Cardiac ventricle fibroblast (primary cell): ENCODE results near the gene LYG1.

DNA sequence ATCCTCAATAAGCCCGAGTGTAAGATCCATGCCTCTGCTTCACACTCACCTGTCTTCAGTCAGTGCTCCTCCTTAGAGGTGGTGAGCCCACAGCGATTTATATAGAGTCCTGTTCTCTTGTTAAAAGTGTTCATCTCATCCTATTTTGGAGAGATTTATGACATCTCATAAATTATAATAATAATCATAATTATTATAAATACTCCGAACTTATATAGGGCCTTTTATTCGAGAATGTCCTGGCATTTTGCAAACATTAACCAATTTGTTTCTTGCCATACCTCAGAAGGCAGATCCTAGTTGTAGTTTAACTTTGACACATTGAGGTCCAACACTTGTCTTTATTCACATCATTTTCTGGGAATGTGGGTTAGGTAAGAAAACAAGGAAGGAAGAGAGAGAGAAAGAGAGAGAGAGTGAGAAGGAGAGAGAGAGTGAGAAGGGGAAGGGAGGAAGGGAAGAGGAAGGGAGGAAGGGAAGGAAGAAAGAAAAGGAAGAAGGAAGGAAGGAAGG is at the start of gene LYG1:
TSS of gene LYG1 (minus strand) at position 197 of the 513 bp plus-strand sequence.
- RAMPAGE, long total RNA = no peak

DNA sequence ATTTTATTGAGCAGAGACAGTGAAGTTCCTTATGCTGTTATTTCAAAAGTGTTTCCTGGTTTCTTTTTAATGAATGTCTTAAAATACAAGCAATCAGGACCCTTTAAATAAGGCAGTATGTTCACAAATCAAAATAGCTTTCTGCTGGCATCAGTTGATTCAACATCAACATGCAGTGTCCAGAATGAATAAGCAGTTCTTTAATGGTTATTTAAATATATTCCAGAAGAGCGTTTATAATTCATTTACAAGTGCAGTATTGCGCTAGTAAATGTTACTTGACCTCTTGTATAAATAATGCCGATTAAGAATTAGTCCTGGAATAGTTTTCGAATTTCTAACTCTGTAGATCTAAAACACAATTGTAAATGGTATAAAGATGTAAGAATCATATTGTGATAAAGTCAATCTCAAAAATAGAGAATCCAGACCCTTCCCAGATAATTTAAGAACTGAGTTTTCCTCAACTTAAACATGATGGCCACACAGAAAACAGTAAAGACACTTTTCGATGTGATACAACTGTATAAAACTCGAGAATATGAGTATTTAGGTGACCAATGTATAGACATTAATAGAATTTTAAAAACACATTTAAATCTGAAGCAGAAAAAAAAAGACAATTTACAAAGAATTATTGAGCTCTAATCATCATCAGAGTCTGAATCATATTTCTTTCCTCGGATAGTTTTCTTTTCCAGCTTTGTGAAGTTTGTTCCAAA is 16.9 kb downstream of the TXNDC9 start:
- RAMPAGE, long total RNA = no peak

DNA sequence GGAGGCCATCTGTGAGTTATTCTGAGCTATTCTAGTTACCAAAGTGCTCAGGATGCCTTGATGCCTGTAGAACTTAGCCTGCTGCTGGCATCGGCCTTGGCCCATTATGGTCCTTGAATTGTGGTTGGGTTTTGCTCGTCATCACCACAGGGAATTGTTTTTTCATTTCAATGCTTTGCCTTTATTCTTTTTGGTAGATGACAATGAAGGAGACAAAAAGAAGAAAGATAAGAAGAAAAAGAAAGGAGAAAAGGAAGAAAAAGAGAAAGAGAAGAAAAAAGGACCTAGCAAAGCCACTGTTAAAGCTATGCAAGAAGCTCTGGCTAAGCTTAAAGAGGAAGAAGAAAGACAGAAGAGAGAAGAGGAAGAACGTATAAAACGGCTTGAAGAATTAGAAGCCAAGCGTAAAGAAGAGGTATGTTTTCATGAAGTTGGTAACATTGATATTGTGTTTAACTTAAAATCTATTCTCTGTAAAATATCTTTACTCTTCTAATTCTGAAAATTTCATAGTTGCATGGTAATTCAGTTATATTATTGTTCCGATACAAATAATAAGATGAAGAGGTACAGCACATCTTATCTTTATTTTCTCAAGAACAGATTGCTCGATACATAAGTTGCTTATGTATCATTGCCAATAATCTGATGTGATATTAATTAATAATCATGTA is 26.4 kb downstream of the EIF5B start:
- RAMPAGE, long total RNA = no peak

GRCh38 chr2:99371431-99371815 is 34.2 kb downstream of the EIF5B start:
- RAMPAGE, long total RNA = no peak

DNA sequence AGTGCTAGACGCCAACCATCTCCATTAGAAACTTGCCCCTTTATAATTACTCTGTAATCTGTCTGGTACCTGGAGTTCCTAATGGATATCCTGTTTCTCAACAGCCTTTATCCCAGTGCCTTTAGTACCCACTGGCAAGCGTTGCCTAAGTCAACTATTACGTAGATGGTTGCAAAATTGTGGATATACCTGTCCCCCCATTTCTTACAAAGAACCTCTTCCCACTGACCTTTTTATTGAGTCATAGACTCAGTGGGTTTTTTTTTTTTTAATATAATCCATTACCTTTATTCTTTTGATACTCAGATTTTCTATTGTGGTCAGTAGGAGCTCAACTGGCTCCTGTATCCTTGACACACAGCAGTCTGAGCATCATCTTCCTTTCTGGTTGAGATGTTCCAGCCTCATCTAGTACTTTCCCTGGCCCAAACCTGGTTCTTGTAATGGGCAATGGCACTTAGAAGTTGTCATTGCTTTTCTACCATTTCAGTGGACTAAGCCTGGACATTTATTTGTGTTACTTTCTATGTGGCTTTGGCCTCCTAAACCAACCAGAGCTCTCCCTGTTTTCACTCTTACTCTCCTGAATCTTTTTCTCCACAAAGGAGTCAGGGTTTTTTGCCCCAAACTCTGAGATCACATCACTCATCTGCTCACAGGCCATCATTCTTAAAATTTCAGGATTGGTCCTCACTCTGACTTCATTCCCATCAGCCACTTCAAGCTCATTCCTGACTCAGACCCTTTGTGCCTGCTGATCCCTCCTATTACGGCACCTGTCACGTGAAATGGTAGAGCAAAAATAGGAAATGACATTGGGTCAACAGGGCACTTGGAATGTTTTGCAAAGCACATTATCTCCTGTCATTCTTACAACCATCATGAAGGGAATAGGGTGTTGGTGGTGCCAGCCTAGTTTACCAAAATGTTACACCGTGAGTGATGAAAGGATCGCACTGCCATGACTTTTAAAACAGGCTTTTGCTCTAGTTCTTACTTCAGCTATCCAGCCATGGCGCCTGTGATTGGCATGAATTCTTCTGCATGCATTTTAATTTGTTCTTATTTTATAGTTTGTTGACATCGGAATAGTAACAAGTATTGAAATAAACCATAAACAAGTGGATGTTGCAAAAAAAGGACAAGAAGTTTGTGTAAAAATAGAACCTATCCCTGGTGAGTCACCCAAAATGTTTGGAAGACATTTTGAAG is 60.9 kb downstream of the EIF5B start:
- RAMPAGE, long total RNA = no peak

- RAMPAGE, long total RNA = no peak
These were observed 67.2 kb downstream of the EIF5B start for GRCh38 chr2:99404064-99405213.

DNA sequence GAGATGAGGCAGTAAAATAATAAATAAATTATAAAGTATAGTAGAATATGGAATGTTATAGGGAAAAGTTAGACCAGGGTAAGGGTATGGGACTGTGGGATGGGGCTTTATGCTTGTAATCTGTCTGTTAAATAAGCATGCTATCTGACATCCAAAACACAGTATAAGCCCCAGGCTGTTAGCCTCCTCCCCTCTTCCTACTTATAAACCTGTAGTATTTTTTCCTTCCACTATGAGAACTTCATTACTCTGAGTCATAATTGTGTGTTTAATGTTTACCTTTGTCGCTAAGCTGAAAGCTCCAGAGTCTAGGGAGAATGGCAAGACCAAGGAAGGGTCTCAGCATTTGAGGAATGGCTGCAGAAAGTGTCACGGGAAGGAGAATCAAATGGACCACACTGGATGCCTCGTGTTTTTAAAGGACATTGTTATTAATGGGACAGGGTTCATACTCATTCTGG is 292.4 kb downstream of the AFF3 start:
- RAMPAGE, long total RNA = no peak

DNA sequence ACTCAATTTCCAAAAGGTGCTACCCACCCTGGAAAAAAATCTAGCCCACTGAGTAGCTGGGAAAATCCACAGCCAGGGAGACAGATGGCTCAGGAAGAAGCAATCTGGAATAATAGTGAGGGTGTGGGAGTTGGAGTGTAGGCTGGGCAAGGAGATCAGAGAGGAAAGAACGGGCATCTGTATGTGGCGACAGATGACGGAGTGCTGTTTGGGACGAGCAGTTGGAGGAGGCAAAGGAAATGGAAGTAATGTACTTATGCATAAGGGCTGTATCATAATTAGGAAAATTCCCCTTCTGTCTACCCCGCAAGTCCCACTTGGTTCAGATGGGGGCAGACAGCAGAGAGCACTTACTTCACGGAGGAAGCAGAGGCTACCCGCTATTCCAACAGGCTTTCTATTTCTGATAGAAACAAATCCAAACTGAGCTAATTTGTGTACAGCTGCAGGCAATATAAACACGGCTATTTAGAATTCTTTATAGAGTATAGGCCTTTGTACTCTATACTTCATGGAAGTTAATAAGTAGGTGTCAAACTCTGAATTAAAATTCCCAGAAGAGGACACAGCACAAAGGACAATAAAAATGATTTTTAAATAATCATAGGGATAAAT is 261.7 kb downstream of the AFF3 start:
- RAMPAGE, long total RNA = no peak

GRCh38 chr2:100110523-100111394 is 31.6 kb downstream of the AFF3 start:
- RAMPAGE, long total RNA = no peak

DNA sequence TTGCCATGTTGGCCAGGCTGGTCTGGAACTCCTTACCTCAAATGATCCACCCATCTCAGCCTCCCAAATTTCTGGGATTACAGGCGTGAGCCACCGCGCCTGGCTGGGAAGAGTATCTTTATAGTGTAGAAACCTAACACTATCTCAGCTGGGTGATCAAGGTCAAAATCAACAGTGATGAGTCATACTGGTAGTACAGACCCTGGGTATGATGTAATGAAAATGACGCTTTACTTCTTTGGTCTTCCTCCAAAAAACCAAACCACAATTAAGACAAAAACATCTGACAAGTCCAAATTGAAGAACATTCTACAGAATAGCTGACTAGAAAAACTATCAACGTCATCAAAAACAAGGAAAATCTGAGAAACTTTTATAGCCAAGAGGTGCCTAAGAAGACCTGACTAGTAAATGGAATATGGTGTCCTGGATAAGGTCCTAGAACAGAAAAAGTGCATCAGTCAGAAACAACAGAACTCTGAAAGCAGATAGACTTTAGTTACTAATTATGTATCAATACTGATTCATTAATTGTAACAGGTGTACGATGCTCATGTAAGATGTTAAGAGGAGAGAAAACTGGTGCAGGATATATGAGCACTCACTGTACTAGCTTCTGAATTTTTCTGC is 25.4 kb downstream of the PDCL3 start:
- RAMPAGE, long total RNA = no peak

DNA sequence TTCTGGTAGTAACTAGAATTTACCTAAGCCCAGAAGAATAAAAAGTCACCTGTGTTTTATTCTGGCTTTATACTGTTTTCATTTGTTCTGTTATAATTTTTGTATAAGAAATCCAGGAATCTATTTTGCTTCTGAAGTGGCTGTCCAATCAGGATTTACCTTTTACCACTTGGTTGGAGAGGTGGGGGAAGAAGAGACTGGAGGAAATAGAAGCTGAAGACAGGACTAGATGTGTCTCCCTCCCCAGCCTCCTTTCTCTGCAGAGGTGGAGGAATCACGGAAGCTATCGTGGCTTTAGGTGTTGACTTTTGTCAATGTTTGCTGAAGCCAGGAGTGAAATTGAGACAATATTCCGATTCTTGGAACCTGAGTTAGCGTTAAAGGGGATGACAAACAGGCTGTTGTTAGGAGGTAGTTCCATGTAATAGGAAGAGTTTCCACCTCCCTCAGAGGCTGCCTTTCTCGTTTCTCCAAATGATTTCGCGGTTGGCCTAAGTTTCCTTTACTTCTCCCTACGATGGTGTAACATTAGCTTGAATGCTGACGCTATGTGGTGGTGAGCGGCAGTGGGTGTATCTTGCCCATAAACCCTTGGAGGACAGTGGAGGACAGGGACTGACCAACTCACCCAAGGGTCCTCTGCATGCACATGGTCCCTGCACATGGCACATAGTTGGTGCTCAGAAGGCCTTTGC is 43.6 kb downstream of the PDCL3 start:
- RAMPAGE, long total RNA = no peak

DNA sequence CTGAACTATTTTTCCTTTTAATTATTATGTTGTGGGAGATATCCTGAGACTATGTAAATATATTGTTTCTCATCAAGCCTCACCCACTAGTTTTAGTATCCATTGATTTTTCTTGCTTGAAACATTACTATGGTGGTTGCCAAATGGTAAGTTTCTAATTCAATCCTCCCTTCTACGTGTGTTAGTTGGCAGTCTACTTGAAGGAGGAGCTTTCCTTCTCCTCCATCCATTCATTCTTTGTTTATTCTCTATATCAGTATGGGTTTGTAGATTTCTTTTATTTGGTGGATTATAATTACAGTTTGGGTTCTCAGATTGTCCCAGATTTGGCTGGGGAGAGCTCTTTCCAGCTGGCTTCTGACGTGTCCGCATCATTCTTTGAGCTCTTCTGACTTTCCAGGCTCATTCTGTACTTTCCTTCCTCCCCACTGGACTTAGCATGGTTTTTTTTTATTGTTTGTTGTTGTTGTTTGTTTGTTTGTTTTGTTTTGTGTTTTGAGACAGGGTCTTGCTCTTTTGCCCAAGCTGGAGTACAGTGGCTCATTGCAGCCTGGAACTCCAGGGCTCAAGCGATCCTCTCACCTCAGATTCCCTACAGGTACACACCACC is 40.6 kb downstream of the NPAS2 start:
- RAMPAGE, long total RNA = no peak

DNA sequence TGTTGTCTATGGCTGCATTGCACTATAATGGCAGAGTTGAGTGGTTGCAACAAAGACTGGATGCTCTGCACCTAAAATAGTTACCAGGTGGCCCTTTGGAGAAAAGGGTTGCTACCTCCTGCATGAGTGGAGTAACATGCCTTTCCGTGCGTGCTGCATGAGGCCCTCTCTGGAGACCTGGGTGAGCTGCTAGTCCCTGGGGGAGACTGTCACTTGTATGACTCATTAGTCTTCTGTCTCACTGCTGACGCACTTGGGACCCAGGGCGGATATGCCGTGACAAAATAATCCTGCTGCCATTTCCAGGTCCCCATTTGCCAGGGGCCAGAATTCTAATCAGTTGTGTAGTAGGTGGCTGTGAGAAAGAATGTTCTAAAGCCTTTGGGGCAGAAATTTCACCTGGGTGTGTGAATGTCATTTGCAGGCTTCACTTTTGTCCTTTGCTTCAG is 73.9 kb downstream of the NPAS2 start:
- RAMPAGE, long total RNA = no peak

- RAMPAGE, long total RNA = no peak
These were observed 39.3 kb downstream of the TBC1D8 start for GRCh38 chr2:101111740-101112384.

DNA sequence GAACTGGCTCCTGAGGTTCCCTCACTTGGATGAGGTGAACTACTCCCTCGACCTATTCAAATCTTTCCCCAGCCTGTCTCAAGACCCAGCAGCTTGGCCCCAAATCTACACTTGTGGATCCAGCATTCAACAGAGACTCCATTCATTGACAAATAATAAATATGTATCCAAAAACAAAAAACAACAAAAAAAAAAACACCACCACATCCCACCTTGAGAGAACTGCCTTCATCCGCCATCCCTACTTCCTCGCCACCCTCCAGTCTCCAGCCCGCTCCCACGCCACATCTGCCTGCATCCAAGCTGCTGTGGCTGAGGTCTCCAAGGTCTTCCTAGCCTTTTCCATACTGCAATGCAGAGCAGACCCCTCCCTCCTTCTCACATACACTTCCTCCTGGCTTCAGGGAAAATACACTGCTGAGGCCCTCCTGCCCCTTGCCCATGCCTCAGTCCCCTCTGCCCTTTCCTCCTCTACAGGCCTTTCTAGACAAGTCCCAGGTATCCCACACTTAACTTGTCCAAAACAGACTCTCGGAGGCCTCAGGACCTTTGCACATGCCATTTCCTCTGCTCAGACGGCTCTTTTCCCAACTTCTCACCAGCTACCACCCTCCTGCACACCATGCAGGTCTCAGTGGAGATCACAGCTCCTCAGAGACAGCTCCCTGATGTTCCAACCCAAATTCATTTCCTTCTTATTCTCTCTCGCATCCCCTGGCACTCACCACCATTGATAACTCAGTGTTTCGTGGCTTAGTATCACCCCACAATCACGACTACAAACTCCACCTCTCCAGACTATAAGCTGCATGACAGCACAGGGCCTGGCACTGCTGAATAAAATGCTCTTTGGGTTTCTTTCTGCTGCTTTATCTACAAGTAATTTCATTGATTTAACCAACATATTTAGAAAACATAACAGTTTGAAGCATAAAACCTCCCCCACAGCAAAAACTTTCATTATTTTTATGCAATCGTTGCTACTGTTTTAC is 11.7 kb downstream of the TBC1D8 start:
- RAMPAGE, long total RNA = no peak

- RAMPAGE, long total RNA = no peak
These were observed 11.1 kb downstream of the CNOT11 start for GRCh38 chr2:101263679-101264199.

DNA sequence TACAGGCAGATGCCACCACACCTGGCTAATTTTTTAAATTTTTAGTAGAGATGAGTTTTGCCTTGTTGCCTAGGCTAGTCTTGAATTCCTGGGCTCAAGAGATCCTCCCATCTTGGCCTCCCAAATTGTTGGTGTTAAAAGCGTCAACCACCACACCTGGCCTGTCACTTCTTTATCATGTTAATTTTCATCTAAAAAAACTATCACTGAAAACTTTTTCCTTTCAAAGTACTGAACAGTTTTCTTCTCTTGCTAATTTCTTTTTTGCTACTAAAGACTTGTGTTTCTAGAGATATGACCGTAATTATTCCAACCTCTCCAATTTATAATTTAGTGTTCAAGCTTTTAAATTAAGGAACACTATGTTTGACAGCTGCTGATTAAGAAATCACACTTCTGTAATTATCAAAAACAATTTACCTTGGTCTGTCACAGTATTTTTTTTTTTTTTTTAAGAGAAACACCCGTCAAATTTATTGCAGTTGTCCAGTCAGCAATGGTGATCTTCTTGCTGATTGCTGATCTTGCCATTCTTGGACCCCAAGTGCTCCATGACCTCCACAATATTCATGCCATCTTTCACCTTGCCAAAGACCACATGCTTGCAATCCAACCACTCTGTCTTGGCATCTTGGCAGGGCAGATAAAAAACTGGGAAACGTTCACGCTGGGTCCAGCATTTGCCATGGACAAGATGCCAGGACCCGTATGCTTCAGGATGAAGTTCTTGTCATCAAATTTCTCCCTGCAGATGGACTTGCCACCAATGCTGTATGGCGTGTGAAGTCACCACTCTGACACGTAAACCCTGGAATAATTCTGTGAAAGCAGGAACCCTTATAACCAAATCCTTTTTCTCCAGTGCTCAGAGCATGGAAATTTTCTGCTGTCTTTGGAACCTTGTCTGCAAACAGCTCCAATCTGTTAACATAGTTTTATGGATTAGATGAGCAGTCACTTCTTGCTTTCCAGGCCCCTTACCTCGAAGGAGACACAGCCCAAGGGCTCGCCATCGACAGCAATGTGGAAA is 21.2 kb downstream of the CNOT11 start:
- RAMPAGE, long total RNA = no peak

DNA sequence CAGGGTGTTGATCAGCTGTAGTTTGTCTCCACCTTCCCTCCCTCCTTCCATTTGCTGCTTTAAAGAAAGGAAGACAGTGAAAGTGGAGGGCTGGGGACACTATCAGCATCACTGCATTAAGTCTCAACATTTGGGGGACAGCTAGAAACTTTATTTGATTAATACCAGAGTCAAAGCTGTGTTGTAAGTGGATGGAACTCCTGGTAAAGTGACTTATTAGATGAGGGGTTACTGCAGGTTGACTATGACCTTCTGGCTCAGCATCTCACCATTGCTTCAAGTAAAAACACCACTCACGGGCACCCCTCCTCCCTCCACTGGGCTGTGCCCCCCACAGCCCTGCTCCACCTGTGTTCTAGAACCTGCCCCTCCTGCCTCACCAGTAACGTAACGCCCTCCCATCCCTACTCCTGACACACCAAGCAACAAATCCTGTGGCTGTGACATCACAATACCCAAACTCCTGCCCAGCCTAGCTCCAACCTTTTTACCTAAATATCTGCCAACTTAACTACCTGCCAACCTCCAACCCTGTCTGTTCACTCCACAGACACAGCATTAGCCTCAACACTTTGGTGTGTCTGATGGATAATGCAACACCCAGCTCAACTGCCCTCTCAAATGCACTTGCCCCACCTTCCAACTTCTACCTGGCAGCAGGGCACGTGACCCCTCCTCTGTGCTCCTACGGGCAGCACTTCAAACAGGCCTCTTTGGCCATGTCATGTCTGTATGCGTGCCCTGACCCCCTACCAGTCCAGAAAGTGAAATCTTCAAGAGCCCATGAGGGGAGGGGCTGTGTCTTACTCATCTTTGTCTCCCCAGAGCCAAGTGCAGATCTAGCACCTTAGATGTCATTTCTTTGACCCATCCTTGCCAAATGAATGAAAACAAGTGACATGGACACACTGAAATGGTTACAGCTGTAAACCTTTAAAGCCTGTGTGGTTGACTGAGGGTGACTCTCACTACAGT is 25.7 kb downstream of the RNF149 start:
- RAMPAGE, long total RNA = no peak

GRCh38 chr2:101311068-101311379 is 2.5 kb upstream of the RNF149 start:
- RAMPAGE, long total RNA = no peak

GRCh38 chr2:101396254-101396700 is 9.0 kb upstream of the CREG2 start:
- RAMPAGE, long total RNA = no peak